Epithelial cell of alveolus of lung (primary cell): ENCODE results near the gene CD55.

- RAMPAGE, long total RNA = no peak
- RRBS = under 1% methylated on average over 24 of the region's 66 CpGs
Measured at GRCh38 chr1:207321388-207322338, at the start of gene CD55. CD55 (plus strand) TSS chr1:207321678.

- RAMPAGE, long total RNA = no peak
- RRBS = no CpG with 5 or more reads among the region's 7 CpGs
Measured at GRCh38 chr1:207322339-207322709, 846 bp downstream of the CD55 start.

GRCh38 chr1:207332856-207333147 is 11.3 kb downstream of the CD55 start:
- RAMPAGE, long total RNA = no peak

DNA sequence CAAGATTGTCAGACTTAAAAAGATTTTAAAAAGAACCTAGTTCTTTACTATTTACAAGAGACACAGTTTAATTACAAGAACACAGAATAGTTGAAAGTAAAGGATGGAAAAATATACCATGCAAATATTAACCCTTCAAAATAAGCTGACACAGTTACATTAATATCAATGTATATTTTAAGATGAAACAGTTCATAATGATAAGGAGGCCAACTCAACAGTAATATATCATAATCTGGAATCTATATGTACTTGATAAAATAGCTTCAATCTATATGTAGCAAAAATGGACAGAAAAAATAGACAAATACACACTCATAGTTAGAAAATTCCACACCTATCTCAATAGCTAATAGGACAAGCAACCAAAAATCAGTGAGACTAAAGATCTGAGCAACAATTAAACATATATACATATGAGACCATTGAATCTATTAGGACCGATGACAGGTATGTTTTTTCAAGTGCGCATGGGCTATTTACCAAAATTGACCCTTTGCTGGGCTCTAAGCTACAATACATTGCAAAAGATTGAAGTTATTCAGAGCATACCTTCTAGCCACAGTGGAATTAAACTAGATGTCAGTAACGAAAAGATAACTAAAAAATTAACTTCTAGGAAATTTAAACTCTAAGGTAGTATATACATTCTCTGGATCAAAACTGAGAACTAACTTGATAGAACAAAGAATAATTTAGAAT is 13.5 kb downstream of the CD55 start:
- RAMPAGE, long total RNA = no peak
- RRBS = no CpG with 5 or more reads among the region's 3 CpGs

DNA sequence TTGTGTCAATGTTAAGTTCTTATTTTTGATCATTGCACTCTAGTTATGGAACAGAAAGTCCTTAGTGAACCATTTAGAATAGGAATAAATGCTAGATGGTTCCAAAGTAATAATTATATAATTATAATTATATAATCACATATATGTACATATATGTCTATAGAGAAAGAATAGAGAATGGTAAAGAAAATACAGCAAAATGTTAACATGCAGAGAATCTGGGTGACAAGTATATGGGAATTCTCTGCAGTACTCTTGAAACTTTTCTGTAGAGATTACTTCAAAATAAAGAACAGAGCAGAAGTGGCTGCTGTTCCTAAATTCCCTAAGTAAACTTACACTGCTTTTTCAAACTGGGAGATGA is 577 bp upstream of the CR2 start:
- RAMPAGE, long total RNA = no peak

GRCh38 chr1:207605617-207606239 is 39.2 kb upstream of the CR1L start:
- RAMPAGE, long total RNA = no peak
- RRBS = no CpG with 5 or more reads among the region's 5 CpGs

DNA sequence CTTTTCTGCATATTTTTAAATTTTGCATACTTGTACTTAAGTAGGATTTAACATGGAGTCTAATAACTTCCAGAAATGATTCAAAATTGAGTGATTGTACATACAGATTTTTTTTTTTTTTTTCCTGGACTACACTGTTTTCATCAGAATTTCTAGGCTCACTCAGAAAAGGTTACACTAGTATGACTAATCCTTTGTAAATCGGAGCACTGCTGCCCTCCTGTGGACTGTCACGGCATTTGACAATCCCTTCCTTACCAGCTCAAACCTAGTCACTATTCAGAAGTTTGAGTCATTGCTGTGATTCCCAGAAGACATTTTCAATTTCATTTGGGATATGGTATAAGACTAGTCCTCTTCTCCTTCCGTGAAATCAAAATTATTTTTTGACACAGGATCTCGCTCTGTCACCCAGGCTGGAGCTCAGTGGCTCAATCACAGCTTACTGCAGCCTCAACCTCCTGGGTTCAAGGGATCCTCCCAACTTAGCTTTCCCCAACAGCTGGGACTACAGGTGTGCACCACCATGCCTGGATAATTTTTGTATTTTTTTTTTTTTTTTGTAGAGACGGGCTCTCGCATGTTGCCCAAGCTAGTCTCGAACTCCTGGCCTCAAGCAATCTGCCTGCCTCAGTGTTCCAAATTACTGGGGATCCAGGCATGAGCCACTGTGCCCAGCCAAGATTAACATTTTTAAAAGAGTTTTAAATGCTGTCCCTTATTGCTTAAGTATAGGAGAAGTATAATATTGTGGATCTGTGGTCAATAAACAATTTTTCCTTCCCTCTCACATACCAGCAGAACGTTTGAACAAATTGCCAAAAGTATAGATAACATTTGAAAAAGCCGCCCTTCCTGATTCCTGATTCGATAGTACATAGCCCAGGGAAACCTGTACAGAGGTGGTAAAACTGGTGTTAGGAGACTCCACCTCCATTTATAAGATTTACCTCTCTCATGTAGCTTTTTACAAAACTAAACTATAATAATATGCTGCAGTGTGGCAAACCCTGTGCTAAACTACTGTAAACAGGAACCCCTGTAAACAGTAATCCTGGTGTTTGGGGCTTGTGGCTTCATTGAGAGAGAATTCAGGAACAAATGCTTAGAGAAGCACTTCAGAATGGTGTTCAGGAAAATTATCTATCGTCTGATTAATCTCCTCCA is 45.8 kb downstream of the CD46 start:
- RAMPAGE, long total RNA = no peak
- RRBS = no CpG with 5 or more reads among the region's 11 CpGs

GRCh38 chr1:207823818-207824479 is 72.1 kb downstream of the CD46 start:
- RAMPAGE, long total RNA = no peak
- RRBS = no CpG with 5 or more reads among the region's 13 CpGs

GRCh38 chr1:207869758-207870201 is 41.1 kb downstream of the CD34 start:
- RAMPAGE, long total RNA = no peak
- RRBS = no CpG with 5 or more reads among the region's 6 CpGs

- RAMPAGE, long total RNA = no peak
- RRBS = no CpG with 5 or more reads among the region's 3 CpGs
Measured at GRCh38 chr1:207892571-207892990, 18.3 kb downstream of the CD34 start.

DNA sequence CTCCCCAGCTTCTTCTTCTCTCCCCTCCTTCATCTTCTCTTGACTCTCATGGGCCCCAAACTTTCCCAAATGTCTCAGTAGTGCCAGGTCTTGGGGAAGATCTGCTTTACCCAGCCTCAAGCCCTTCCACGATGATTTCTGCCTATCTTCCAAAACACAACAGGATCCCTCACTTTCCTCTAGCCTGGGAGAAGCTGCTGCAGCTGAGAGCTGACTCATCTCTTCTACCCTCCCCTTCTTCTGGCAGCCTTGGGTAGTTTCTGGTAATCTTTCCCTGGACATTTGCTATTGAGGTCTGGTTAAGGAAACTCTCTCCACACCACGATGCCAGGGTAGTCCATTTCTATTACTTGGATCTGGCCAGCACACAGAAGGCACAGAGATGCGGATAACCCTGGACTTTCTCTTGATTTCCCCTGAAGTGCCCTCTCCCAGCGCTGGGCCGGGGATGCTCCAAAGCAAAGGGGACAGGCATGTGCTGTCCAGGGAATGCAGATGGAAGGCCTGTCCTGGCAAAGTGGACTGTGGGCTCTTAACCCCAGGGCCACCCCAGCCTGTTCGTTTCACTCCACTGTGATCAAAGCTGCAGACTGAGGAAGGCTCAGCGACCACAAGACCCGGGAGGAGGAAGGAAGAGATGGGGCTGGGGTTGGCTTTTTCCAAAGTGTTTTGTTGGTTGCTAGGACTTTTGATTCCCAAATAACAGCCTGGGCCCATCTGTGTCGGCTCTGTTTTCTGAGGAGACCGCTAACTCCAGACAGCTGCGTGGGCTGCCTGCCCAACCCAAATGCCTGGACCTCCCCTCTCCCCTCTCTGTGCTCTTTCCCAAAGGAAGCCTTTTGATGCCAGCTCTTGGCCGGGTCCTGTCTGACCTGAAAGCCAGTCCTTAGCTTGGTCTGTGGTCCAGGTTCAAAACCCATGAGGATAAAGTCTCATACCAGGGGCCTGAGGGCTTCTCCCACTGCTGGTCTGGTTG is 119.3 kb upstream of the CD34 start:
- RAMPAGE, long total RNA = no peak
- RRBS = no CpG with 5 or more reads among the region's 12 CpGs

DNA sequence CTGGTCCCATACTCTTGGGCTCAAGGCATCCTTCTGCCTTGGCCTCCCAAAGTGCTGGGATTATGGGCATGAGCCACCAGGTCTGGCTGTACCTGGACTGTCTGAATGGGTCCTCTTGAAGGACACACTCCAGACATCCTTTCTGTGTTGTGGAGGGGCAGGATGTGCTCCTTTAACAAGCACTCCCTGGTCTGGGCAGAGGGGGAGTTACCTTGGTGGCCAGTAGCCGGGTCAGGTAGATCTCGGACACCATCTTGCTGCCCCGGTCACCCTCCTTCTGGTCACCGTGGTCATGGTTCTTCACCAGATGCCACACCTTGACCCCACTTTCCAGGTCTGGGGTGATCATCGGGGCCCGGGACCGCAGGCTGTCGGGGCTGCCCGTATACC is 122.2 kb upstream of the CD34 start:
- RAMPAGE, long total RNA = no peak
- RRBS = 95% methylated on average over 4 of the region's 9 CpGs

DNA sequence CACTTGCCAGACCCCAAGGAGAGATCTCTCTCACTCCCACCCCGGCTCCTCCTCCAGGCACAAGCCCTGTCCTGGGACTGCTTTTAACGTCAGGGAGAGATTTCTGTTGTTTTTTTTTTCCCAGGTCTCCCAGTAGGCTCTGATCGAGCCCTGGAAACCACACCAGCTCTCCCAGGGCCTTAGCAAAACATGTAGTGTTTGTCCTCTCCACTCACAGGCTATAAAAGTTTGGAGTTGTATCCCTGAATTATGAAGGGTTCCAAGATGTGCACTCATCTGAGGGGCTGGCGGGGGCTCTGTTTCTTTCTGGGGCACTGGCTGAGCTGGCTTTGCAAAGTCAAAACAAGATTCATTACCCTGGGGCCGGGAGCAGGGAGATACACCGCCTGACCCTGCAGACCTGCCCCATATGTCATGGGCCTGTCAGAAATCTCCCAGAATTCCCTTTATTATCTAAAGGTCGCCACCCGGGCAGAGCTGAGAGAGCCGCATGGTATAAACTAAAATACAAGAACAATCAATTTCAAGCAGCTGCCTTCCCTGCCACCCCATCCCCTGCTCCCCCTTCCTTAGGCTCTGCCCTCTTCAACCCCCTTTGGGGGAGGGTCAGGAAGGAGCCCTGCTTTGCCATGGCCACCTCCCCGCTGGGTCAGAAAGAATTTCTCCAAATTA is 17.8 kb downstream of the PLXNA2 start:
- RAMPAGE, long total RNA = no peak
- RRBS = 18% methylated on average over 4 of the region's 10 CpGs

DNA sequence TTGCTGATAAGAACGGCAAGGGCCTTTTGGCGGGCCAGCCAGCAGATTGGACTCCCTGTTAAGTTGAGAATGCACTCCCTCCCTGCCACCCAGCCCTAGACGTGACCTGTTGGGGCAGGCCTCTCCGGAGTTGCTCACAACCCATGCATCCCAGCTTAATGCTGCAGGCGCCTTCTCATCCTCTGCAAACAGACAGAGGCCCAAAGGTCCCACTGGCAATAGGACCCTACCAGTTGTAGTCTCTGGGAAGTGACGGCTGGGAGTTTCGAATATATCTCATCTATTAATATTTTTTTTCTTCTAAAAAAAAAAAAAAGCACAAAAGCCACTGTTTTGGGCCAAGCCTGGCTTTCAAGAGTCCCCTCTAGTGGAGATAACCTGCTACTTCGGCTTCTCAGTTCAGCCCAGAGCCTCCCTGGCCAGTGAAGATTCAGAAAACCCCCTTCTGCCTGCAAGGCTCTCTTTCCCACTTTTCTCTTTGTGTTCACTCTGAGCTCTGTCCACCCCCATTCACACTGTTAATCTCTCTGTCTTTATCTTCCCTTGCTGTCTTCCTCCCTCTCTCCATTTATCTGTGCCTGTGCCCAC is 5.2 kb downstream of the PLXNA2 start:
- RAMPAGE, long total RNA = no peak
- RRBS = no CpG with 5 or more reads among the region's 8 CpGs

GRCh38 chr1:209133056-209133474 is 450.4 kb upstream of the CAMK1G start:
- RAMPAGE, long total RNA = no peak
- RRBS = no CpG with 5 or more reads among the region's 6 CpGs

DNA sequence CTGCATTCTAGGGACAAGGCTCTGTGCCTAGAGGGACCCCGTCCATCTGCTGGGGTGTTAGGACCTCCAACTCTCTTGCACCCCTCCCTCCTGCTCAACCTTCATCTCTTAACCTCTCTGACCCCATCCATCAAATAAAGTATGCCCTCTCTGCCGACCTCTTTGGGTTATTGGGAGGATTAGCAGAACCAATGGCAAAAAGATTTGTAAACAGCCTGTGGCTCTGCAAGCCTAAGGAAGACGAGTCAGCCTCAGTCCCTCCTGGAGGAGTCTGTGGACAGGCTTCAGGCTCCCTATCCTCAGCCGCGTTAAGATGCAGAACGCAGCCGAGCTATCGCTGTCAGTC is 545 bp downstream of the CAMK1G start:
- RAMPAGE, long total RNA = no peak
- RRBS = no CpG with 5 or more reads among the region's 8 CpGs

DNA sequence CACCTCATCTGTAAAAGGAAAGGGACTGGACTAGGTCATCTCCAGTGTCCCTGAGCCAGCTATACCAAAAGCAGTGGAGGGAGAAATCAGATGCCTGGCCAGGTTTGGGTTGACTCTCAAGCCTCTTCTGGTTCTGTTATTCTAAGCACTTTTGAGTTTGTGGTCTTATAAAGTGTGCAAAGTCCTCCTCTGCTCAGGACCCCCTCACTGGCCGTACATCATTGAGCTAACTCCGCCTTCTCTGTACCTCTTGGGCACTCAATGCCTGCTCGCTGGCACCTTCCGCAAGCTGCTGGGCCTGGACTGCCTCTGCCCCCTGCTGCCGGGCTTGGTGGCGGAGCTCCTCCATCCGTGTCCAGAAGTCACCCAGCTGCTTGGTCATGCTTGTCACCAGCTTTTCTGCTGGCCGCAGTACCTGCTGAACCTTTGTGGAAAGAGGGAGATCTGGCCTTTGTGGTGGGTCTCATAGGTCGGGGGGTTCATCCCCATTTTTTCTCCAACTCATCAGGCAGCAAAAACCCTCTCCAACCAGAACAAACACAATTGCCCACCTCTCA is 33.7 kb downstream of the CAMK1G start:
- RAMPAGE, long total RNA = no peak
- RRBS = no CpG with 5 or more reads among the region's 9 CpGs

DNA sequence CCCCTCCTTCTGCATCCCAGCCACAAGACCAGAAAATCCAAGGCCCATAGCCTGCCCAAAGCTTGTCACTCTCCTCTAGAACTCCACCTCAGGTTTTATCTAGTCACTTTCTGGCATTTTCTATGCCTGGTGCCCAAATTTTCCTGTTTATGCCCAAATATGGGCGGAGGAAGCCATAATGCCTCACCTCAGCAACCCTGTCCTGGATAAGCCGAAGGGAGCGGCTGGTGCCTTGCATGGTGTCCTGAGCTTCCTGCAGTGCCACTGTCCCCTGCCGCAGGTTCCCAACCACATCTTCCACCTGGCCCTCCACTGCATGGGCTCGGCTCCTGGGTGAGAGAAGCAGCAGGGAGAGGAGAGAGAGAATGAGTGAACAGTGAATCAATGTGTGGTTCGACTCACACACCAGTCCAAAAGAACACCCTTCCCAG is 34.2 kb downstream of the CAMK1G start:
- RAMPAGE, long total RNA = no peak
- RRBS = no CpG with 5 or more reads among the region's 6 CpGs

GRCh38 chr1:209627993-209628430 is 24.2 kb downstream of the LAMB3 start:
- RAMPAGE, long total RNA = no peak
- RRBS = 68% methylated on average over 3 of the region's 12 CpGs

DNA sequence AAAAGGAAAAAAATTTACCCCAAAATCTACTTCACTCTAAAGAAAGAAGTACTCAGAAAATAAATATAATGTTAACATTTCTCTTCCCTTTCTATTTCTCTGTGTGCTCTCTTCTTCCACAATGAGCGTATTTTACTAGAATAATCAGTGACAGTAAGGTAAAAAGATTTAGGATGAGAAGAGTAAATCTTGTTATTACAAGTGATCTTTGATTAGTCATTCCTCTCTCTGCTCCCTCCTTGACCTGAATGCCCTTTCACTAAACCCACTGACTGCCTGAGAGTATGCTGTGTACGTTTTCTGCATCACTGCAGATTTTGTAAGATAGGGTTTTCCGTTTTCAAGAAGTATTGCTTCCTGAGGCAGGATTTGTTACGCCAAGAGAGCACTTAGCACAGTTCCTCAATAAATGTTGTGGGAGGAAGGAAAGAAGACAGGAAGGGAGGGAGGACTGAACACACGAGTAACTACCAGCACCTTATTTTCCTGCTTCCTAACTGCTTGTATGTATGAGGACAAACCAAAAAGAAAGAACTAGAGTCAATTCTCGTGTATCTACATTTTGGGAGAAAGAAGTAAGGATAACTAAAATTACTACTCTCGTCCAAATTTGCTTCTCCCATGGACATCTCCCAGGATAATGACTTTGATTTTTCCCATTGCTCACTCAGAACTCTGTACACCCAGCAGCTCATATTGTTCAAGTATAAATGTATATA is 7.7 kb upstream of the LAMB3 start:
- RAMPAGE, long total RNA = no peak
- RRBS = no CpG with 5 or more reads among the region's 7 CpGs